A549 (cell line): ENCODE results near the gene GDA.

DNA sequence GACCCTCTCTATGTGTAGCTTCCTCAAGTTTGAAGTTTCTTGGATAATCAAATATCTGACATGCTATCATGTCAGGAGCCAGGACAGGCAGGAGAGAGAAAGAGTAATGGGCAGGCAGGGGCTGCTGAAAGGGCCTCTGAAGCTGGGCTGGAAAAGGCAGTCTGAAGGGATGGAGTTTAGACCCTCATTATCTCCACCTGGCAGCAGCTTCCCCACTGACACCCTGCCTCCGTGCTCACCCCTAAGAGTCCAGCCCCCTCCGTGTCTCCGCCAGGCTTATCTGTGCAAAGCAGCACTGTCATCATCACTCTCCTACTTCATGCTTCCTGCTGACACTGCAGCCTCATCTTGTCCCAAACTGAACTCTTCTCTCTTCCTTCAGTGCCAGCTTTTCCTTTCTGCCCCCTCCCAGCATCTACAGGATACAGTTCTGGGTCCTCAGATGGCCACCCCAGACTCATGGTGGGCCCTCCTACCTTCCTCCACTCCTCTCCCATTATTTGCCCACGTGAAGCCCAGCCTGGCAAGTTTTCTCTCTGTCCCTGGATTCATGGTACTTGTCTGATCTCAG lies 70.9 kb upstream of the KLF9 start:
- PRO-cap = no peak
CAGE:
- cytosol, long polyA plus RNA = no peak
- long polyA plus RNA = no peak
- nucleus, long polyA plus RNA = no peak

DNA sequence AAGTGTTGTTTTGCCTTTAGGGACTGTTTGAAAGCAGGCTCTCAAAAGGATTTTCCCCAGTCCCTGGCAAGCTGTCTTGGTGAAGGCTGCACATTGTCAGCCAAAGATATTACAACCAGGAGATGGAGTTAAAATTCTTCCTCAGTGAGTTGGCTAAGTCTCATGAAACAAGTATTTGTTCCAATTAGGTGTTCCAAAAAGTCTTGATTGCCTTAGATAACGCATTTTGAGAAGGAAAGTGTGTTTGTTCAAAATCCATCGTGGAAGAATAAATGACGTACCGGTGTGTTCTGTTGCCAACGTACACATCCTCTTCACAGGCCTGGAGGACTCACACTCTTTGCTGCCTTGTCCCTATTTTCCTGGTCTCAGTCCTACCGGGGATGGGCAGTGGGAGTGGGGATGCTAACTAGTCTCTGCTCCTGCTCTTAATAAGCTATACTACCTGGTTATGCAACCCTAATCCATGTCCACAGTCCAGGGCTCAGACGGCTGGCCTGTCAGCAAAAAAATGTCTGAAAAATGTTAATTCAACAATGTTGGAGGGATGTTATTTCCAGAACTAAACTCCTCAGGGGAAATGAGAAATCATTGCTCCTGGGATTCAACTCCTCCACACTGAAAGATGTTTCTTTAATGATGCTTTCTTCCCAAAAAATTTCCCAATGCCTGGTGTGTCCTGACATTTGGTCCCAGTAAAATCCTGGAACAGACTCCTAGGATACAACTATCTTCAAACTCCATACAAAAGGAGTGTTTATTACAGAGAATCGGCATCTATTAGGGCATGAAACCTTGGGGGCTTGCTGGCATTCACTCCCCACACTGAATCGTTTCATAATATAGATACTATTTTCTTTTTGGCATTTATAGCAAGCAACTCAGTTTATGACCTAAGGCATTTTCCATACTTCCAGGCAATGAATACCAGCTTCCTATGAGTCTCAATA lies 175.4 kb upstream of the KLF9 start:
- PRO-cap = no peak
CAGE:
- cytosol, long polyA plus RNA = no peak
- long polyA plus RNA = no peak
- nucleus, long polyA plus RNA = no peak

DNA sequence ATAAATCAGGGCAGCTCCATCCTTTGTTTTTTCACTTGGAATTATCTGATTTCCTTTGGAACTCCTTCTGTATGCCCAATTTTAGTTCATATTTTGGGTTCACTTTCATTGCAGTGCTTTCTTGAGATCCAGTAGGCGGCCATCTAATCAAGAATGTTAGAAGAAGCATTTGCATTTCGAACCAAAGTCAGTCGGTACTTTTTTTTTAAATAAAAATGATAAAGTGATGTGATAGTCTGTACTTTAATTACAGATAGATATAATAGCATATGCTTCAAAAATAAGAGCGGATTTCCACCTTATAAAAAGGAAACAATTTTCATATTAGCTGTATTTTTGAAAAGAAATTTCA lies 71.1 kb downstream of the CEMIP2 start:
- PRO-cap = no peak
CAGE:
- cytosol, long polyA plus RNA = no peak
- long polyA plus RNA = no peak
- nucleus, long polyA plus RNA = no peak

DNA sequence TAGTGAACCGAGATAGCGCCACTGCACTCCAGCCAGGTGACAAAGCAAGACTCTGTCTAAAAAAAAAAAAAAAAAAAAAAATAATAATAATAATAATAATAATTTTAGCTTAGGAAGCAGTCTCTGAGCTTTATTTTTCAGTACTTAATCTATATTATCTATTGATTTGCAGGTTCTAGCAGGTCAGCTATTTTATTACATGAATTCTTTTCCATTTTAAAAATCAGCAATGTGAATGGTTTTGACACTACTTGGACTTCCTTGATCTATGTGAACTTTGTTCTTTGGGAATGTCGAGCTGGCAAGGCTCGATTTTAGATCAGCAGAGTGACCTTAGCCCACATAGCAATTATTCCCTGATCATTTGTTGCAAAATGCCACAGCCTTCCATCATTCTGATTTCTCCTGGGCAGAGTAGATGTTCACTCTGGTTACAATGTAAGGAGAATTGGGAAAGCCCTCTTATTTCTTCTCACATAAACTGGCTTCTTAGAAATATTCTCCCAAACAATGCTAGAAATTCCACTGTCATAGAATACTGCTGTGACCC lies 15.9 kb upstream of the GDA start:
- PRO-cap = no peak
CAGE:
- cytosol, long polyA plus RNA = no peak
- long polyA plus RNA = no peak
- nucleus, long polyA plus RNA = no peak

GRCh38 chr9:72133780-72134180 lies 15.5 kb upstream of the GDA start:
- PRO-cap = no peak
CAGE:
- cytosol, long polyA plus RNA = no peak
- long polyA plus RNA = no peak
- nucleus, long polyA plus RNA = no peak

DNA sequence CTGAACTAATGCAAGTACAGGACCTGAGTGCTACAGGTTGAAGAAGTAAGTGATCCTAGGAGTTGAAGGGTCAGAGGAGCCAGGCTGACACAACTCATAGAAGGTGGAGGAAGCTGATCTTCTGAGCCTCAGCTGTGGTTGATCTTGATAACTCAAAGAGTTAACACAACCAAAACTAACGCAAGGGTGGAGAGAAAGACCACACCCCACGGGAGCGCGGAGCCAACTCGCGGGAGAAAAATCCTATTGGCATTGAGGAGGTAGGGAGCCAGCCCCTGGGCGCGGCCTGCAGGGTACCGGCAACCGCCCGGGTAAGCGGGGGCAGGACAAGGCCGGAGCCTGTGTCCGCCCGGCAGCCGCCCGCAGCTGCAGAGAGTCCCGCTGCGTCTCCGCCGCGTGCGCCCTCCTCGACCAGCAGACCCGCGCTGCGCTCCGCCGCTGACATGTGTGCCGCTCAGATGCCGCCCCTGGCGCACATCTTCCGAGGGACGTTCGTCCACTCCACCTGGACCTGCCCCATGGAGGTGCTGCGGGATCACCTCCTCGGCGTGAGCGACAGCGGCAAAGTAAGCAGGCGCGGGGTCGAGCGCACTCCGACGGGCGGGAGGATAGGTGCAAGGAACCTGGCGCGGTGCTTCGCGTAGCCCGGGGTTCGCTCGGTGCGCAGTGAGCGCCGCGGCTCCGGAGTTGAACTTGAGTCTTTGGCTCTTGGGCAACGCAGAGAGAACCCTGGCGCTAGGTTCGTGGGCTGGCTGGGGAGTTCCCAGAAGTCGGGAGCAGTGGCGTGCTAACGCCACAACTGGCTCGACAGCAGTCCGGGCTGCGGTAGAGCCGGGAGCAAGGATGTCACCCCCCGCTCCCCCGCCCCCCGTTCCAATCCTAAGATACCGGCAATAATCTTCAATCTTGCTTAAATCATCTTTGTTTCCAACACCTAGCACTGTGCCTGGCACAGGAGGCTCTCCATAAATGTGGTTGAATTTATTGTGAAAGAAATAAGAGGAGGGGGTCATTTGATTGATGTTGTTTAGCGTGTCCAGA lies at the start of gene GDA:
GDA (plus strand) TSS at position 324 of the 1,041 bp plus-strand sequence.
- PRO-cap = no peak
CAGE:
- cytosol, long polyA plus RNA = start-site peak on the plus strand centred at position 317 of the sequence, 51 bp wide, 20 and 19 reads in 2 replicates
- long polyA plus RNA = no peak
- nucleus, long polyA plus RNA = no peak

DNA sequence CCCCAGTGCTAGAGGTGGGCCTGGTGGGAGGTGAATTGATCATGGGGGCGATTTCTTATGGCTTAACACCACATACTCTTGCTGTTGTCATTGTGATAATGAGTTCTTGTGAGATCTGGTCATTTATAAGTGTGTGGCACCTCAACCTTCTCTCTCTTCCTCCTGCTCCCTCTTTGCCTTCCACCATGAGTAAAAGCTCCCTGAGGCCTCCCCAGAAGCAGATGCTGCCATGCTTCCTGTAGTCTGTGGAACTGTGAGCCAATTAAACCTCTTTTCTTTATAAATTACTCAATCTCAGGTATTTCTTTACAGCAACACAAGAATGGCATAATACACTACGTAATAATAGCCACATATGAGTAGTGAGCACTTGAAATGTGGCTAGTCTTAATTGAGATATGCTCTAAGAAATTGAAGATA lies 17.1 kb downstream of the ZFAND5 start:
- PRO-cap = no peak
CAGE:
- cytosol, long polyA plus RNA = no peak
- long polyA plus RNA = no peak
- nucleus, long polyA plus RNA = no peak

DNA sequence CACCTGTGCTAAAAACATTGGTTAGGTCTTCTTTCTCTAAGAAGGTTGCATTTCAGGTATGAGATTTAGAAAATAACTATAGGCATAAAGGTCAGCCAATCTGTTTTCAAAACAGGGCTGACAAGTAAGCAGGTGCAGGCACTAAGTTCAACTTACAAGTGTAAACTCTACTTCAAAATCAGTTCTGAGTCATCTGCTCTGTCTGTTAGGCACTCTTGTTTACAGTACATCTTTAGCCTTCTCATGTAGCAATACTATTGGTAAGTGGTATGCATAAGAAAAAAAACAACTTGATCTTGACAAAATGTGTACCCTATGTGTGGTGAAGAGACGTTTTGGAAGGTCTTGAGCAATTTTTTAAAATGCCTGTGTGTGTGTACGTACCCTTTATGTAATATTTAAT lies 31.5 kb upstream of the ZFAND5 start:
- PRO-cap = no peak
CAGE:
- cytosol, long polyA plus RNA = no peak
- long polyA plus RNA = no peak
- nucleus, long polyA plus RNA = no peak

- PRO-cap = no peak
CAGE:
- cytosol, long polyA plus RNA = no peak
- long polyA plus RNA = no peak
- nucleus, long polyA plus RNA = no peak
Observed at GRCh38 chr9:72925314-72925837, 27.5 kb downstream of the ALDH1A1 start.

DNA sequence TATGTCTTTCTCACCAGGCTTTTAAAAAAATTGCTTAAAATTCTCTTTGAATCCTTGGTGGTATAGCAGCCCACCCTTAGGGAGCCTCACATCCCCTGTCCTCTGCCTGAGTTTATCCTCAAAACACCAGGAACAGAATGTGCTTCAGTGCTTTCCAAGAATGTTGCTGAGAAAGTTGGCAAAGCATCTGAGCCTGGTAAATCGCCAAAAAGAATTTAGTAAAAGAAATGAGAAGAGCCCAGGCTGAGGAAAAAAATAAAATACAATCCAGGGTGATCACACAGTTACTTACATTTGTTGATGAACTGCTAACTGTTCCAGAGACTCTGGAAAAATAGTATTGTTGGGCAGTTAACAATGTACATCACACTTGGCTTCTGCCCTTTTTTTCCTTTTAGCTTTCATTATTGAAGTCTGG lies 86.4 kb upstream of the ALDH1A1 start:
- PRO-cap = no peak
CAGE:
- cytosol, long polyA plus RNA = no peak
- long polyA plus RNA = no peak
- nucleus, long polyA plus RNA = no peak

DNA sequence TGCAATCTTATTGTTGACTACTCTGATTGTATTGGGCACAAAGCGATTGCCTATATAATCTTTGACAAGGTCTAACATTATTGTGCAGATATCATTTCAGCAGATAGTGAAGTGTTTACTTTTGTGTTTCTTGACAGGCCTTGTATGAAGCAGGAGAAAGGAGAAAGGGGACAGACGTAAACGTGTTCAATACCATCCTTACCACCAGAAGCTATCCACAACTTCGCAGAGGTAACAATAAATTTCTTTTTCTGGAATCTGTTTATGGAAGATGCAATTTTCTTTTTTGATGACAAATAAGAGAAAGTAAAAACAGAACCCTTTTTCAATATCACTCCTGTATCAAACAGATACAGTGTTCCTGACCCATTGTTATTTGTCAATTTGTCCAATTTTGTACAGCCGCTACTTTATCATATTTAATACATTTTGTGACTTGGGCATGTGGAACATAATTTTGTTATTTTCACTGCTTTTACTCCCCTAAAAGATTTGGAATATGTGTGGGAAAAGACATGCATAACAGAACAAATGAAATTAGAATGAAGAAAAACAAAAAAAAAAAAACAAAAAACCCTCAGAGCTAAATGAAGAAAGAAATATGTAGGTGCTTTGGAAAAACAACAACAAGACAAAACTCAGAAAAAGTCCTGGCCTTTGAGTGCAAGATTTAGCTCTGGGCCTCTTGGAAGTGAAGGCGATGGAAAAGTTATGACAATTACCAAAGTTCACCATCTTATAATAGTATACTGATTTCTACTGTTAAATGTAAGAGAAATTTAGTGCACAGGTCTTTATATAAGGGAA lies 13.5 kb downstream of the ANXA1 start:
- PRO-cap = no peak
CAGE:
- cytosol, long polyA plus RNA = no peak
- long polyA plus RNA = no peak
- nucleus, long polyA plus RNA = no peak

GRCh38 chr9:73215227-73215728 lies 63.6 kb downstream of the ANXA1 start:
- PRO-cap = no peak
CAGE:
- cytosol, long polyA plus RNA = no peak
- long polyA plus RNA = no peak
- nucleus, long polyA plus RNA = no peak

DNA sequence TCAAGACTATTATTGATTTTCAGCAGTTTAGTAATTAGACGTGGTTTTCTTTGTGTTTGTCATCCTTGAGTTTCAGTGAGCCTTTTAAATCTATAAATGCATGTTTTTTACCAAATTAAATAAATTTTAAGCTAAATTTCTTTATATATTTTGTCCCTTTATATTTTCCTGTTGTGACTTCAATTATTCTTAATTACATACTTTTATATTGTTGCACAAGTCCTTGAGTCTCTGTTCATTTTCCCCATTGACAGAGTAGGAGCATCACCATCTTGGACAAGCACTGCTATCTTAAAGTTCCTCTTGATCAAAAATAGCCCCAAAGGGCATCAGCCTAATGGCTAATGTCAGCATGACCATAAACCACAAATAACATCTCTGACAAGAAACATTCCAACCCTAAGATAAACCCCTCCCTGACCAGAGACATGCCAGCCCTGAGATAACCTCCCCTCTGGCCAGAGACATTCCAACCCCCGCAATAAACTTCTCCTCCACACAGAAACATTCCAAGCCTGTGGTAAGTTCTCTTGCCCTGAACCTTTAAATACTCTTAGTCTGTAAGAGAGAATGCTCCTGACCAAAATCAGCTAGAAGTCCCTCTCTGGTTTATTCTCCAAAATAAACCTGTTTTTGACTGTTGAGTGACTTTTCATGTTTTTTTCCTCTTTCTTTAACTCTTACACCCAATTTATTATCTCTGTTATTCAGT lies 293.7 kb downstream of the ANXA1 start:
- PRO-cap = no peak
CAGE:
- cytosol, long polyA plus RNA = no peak
- long polyA plus RNA = no peak
- nucleus, long polyA plus RNA = no peak

DNA sequence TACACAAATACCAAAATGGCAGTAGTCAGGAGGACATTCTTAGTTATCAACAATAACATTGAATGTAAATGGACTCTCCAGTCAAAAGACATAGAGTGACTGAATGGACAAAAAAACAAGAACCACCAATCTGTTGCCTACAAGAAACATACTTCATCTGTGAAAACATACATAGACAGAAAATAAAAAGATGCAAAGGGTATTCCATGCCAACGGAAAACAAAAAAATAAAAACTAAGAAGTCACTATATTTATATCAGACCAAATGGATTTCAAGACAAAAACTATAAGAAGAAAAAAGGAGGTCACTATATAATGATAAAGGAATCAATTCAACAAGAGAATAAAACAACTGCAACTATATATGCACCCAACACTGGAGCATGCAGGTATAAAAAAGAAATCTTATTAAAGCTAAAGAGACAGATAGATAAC lies 479.4 kb upstream of the RORB start:
- PRO-cap = no peak
CAGE:
- cytosol, long polyA plus RNA = no peak
- long polyA plus RNA = no peak
- nucleus, long polyA plus RNA = no peak

DNA sequence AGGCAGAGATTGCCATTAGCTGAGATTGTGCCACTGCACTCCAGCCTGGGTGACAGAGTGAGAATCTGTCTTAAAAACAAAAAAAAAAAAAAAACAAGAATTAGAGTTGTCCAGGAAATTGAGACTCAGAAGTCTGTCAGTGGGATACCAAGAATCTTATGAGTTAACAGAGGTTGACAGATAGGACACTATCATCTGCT lies 13.7 kb downstream of the TRPM6 start:
- PRO-cap = no peak
CAGE:
- cytosol, long polyA plus RNA = no peak
- long polyA plus RNA = no peak
- nucleus, long polyA plus RNA = no peak

DNA sequence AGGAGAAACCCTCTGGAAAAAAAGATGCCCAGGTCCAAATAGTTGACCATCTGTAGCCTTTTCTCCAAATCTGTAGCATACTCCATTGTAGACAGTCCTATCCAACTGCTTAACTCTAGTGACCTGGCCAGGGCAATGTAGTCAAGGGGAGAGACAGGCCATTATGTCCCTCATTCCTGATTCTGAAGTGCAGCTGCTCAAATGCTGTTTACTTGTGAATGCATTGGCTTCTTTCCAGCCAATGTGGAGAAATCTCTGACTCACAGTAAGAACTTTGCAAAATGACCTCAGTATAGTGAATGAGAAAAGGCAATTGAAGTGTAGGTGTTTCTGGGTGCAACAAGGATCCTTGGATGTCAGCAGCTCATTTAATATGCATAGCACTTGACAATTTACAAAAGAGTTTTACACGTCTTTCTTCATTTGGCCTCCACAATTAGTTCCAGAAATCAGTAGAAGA lies 367.1 kb downstream of the OSTF1 start:
- PRO-cap = no peak
CAGE:
- cytosol, long polyA plus RNA = no peak
- long polyA plus RNA = no peak
- nucleus, long polyA plus RNA = no peak

DNA sequence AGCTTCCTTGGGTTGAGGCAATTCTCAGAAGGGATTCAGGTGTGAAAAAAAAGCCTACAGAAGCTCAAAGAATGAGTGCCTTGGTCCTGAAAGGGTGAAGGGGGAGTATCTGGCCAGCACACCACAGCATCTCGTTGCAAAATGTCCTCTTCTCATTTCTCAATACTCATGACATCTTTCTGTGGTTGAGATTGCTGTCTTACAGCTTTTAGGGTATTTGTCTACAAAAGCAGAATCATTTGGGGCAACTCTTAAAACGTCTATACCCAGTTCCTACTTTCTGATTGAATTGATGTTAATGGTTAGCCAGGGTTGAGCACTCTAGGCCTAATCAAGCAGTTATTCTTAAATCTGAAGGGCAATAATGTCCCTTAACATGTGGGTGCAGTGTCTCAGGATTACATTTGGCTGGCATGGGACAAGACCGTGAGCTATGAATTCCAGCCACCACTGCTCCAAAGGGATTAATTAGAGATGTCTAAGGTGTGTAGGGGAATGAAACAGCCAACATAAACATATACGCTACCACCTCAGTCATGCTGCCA lies 21.2 kb upstream of the PCSK5 start:
- PRO-cap = no peak
CAGE:
- cytosol, long polyA plus RNA = no peak
- long polyA plus RNA = no peak
- nucleus, long polyA plus RNA = no peak

- PRO-cap = no peak
CAGE:
- cytosol, long polyA plus RNA = no peak
- long polyA plus RNA = no peak
- nucleus, long polyA plus RNA = no peak
Observed at GRCh38 chr9:75891701-75892232, 1.3 kb downstream of the PCSK5 start.

DNA sequence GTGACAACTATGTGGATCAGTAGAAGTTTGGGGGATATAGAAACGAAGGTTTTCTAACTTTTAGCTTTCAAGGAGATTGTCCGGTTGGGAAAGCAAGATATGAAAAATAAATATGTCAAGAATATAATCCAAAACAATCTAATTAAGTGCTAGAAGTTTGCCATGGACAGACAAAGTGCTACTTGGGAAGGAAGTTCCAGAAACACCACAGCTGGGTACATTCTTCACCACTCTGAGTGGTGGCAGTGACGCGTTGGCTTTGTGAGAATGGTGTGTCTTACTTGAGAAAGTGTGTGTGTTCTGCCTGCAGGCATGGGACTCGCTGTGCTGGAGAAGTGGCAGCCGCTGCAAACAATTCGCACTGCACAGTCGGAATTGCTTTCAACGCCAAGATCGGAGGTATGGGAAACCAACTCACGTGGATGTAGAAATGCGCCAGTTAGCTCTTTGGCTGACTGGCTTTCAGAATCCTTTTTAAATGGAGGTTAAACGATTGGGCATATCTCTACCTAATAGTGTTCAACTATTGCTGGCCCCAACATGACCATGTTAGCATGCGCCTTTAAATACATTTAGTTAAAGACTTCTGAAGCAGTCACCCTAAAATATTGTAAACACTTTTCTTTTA lies 177.3 kb downstream of the PCSK5 start:
- PRO-cap = no peak
CAGE:
- cytosol, long polyA plus RNA = no peak
- long polyA plus RNA = no peak
- nucleus, long polyA plus RNA = no peak

- PRO-cap = no peak
CAGE:
- cytosol, long polyA plus RNA = no peak
- long polyA plus RNA = no peak
- nucleus, long polyA plus RNA = no peak
Observed at GRCh38 chr9:76071443-76072172, 181.1 kb downstream of the PCSK5 start.